ENCODE data around the gene FKBP1B.

DNA sequence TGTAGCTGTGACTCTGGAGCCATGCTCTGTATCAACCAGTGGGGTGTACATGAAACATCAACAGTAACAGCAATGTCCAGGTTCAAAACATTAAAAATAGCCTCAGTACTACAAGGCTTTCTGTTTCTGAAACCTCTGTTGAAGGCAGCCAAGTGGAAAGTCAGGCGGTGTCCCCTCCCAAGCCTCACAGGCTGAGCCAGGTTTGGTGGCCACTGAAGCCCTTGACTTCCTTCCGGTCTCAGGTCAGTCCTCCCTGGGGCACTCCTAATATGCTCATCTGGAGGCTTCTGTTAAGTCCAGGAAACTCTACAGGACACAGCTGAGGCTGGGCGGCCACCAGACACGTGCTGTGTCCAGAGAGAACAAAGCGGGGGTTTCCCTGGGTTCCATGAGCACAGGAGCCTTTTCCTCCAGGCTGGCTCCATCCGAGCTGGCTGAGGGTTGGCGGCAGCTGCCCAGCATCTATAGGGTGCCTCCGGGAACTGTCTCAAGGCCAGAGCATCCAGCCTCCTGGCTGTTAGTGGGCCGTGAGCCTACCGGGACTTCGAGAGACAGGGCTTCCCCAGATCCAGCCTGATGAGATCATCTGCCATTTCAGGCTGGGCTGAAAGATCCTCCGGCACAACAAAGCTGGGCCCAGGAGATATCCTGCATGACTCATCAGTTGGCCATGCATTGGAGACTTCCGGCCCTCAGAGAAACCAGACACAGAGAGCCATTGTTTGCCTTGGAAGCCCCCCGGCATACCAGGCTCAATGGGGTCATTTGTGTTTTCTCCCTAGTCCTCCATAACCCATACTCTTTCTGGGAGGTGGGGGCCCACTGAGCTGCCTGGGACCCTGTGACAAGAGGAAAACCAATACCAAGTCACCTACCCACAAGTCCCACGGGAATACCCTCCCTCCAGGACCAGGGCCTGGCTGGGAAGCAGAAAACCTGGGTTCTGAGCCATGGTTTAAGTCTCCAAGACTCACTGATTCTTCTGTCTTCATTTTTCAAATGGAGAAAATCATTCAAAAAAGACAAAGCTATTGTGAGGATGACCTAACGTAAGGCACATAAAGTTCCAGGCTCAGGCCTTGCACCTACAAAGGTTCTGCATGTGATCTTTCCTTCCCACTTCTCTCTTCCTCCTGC, 71.7 kb downstream of the HS1BP3 start:
- PRO-cap = no peak
- RAMPAGE, long total RNA = no peak

DNA sequence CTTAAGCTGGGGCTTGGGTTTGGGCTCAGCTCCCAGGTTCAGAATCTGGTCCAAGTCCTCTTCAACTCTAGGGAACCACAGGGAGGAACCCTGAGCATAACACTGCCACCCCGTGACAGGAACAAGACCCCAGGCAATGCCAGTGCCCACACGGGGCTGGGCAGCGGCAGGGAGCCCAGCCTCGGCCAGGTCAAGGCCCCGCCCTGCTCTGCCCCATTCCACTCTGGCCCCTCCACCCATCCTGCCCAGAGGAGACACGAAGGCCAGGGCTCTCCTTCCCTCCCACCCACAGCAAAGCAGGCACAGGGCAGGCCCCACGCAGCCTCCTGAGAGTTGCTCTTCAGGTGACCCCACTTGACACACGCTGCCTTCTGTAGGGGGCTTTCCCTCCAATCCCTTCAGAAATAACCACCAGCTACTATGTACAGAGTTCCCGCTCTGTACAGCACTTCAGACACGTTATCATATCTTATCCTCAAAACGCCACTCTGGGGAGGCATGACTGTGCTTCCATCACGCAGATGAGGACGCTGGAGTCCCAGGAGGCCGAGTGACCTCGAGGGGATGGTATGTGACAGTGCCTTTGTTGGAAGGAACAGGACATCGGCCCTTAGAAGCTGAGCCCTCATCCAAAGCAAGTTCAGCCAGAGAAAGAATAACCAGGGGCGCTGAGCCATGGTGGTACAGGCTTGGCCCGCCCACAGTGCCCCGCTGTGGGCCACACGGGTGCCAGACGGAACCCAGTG, 31.5 kb downstream of the HS1BP3 start:
- PRO-cap = no peak
- RAMPAGE, long total RNA = no peak

GRCh38 chr2:20649412-20649825, 1.5 kb downstream of the HS1BP3 start:
- PRO-cap = no peak
- RAMPAGE, long total RNA = no peak

GRCh38 chr2:20696983-20698085, 30.4 kb downstream of the GDF7 start:
- PRO-cap = no peak
- RAMPAGE, long total RNA = no peak

- PRO-cap = no peak
- RAMPAGE, long total RNA = no peak
These were observed 8.2 kb downstream of the APOB start for GRCh38 chr2:21035366-21036458.

DNA sequence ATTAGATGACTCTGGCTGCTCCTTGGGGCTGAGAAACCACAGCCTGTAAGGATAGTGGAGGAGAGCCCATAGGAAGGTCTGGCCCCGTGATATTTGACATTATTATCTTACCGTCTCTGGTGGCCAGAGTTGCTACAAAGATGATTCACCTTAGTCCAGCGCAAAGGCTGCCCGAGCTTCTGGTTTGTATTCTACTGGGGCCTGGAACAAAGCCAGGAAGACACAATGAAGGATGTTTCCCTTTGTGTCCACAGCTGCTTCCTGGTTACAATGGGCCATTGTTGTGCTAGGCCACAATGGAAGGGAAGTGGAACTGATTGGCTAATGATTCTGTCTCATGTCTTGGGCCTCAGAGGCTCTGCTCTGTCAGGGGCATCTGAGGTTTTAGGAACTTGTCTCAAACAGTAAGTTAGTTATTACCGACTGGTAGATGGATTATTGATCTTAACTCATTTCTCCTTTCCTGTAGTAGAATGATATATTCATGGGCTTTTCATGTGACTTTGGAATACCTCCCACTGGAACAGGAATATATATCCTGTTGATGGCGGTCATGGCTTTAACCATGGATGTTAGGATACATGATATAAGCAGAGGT, 132.3 kb downstream of the TDRD15 start:
- PRO-cap = no peak
- RAMPAGE, long total RNA = no peak

- PRO-cap = no peak
- RAMPAGE, long total RNA = no peak
These were observed 300.6 kb downstream of the TDRD15 start for GRCh38 chr2:21424341-21424725.

DNA sequence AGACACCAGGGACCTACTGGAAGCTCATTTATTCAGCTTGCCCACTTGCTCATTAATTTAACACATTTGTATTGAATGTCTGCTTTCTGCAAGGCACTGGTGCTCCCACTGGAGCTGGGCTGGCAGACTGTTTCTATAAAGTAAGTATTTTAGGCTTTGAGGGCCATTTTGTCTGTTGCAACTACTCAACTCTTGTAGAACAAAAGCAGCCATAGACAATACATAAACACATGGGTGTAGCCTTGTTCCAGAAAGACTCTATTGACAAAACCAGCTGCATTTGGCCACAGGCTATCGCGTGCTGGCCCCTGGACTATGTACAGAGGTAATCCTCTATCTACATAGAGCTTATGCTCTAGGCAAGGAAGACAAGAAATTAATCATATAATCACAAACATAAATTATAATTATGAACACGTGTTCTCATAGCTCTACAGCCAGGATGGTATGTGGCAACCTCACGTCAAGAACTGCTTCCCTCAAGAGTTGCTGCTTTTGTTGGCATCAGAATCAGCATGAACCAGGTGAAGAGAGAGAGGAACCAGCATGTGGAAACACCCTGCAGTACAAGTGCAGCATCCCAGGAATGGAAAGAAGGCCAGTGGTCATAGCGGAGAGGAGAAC, 73.3 kb downstream of the KLHL29 start:
- PRO-cap = no peak
- RAMPAGE, long total RNA = no peak

DNA sequence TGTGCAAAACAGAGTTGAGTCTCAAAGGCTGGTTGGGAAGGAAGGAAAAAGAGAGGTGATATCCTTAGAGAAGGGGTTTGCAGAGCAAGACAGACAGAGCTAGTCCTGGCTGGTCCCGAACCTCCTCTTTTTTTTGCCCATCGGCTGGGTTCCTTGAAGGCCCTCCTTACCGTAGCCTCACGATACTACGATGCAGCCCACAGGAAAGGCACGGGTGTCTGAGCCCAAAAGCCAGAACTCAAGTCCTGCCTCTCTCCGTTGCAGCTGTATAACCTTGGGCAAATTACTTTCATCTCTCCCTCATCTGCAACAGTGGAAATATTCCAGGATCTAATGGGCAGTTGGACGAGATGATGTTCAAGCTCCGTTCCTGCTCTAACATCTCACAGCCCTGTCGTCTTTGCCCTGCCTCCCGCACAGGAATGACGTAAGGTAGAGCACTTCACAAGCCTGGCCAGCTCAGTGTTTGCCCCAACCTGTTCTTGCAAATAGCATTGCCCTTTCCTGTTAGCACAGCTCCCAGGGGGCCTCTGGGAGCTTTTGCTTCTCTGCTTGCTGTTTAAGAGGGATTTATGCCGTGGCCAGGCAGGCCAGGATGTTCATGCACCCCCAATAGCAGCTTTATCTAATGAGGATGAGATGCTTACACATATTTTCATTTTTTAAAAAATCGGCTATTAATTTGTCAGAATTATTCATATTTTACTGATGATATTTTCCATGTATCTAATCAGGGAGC, 107.9 kb downstream of the KLHL29 start:
- PRO-cap = no peak
- RAMPAGE, long total RNA = no peak

DNA sequence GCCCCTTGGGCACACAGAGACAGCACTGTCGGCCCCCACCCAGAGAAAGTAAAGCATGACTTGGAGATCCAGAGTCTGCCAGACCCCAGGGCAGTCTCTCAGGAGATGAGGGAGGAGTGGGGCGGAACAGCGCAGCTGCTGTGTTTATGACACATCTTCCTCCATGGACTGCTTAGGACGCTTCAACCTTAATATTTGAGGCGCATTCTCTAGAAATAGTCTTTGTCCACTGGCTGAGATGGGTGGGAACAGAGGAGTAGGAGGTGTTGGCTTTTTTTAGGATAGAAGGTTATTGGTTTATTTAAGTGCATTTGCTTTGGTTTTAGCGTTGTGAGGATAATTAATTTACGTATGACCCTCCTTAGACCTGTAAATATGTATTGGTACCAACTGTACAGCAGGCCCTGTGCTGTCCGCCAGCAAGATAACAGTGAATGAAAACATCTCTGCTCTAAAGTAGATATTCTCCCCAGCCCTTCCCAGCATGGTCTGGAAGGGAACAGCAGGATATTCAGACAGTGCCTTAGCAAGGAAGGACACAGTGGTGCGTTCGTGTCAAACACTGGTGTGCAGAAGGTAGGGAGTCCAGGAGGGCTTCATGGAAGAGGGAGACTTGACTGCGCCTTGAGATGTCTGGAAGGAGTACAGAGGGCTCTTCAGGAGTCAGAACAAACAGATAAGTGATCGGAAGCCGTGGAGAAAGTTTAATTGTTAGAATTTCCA, 114.8 kb downstream of the KLHL29 start:
- PRO-cap = no peak
- RAMPAGE, long total RNA = no peak

- PRO-cap = no peak
- RAMPAGE, long total RNA = no peak
These were observed 142.0 kb downstream of the KLHL29 start for GRCh38 chr2:23526988-23527345.

DNA sequence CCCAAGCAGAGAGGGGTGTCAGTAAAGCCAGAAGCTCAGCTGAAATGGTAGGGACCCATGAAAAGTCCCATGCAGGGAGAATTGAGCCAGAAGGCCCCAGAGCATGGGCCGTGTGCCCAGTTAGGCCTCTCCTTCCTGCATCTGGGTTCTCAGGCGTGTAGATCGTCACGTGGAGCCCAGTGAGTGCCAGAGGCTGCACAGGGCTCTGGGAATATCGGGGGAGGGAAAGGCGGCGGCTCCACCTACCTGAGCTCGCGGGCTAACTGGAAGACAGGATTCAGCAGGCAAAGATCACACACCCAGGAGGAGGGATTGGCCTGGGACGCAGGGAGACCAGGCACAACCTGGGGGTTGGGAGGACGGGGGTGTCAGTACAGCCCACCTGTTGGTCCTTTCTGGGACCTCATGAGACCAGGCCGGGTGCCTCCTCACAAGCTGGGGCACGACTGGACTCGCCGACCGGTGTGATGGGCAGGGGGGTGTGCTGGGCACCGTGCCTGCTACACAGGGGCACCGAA, 256.9 kb downstream of the ATAD2B start:
- PRO-cap = no peak
- RAMPAGE, long total RNA = no peak

GRCh38 chr2:23771484-23772178, 155.3 kb downstream of the ATAD2B start:
- PRO-cap = no peak
- RAMPAGE, long total RNA = no peak

DNA sequence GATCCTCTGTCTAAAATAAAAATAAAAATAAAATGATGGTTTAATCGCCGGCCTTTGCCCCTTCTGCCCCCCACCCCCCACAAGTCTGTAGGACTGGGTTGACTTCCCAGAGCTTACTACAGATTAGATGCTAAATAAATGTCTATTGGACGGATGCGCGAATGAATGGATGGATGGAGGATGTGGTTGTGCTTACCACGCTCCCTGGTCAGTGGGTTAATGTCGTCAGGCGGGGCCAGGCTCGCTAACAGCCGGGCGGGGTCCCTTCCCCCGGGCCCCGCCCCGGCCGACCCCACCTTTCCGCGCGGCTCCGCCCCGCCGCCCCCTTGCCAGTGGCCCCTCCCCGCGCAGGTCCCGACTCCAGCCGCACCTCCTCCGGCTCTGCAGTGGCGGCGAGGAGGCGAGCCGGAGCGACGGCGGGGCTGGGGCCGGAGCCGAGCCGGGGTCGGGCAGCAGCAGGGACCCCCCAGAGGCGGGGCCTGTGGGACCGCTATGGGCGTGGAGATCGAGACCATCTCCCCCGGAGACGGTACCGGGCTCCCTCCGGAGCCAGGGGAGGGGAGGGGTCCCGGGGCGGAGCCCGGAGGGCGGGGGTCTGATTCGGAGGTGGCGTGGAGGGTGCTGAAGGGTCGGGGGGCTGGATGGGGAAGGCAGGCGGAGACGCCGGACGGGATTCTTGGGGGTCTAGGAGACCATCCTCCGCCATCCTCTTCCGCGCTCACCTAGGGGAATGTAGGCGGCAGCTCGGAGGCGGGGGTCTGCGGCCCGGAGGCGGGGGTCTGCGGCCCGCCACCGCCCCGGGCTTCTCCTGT, at the start of gene FKBP1B:
TSS of gene FKBP1B (plus strand) at position 384 of the 812 bp plus-strand sequence.
- PRO-cap = bidirectional peak, plus-strand start at position 386 of the sequence, minus-strand start at position 221 of the sequence
- RAMPAGE, long total RNA = no peak

GRCh38 chr2:24075852-24076177, 311 bp downstream of the SF3B6 start:
- PRO-cap = no peak
- RAMPAGE, long total RNA = no peak

GRCh38 chr2:24204439-24204670, 29.5 kb downstream of the FAM228A start:
- PRO-cap = no peak
- RAMPAGE, long total RNA = no peak

DNA sequence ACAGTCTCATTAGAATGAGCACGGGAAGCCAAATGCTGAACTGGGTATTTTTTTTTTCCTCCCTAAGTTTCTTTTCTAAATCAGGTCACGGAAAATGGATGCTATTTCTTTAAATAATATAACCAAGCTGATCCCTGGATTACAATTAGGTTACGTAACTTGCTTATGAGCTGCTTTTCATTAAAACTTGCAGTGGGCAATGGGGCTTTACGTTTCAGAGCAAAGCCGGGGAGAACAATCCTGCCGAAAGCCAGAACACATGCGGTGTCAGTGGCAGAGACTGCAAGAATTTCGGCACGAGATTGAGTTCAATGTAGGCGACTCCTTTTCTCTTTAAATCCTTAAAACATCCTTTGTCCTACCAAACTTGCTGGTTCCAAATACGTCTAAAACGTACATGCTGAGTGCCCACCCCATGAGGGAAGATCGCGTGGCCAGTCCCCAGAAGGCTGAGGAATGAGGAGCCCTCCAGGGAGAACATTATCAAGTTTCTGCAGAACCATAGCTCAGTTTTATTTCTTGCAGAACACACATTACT, 36.8 kb upstream of the NCOA1 start:
- PRO-cap = no peak
- RAMPAGE, long total RNA = no peak

- PRO-cap = no peak
- RAMPAGE, long total RNA = no peak
These were observed 21.3 kb downstream of the NCOA1 start for GRCh38 chr2:24512410-24512648.

DNA sequence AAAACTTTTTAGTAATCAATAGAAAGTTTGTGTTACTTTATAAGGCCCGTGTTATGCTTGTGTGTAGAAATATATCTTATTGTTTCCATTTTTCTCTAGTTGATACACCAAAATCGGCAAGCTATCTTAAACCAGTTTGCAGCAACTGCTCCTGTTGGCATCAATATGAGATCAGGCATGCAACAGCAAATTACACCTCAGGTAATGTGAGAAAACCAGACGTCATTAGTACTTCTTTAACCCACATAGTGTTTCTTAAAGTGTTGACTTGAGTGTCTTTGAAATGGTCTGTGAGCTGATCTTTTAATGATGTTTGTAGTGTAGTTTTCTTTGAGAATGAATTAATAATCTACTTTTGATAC, 53.9 kb downstream of the PTRHD1 start:
- PRO-cap = no peak
- RAMPAGE, long total RNA = no peak

DNA sequence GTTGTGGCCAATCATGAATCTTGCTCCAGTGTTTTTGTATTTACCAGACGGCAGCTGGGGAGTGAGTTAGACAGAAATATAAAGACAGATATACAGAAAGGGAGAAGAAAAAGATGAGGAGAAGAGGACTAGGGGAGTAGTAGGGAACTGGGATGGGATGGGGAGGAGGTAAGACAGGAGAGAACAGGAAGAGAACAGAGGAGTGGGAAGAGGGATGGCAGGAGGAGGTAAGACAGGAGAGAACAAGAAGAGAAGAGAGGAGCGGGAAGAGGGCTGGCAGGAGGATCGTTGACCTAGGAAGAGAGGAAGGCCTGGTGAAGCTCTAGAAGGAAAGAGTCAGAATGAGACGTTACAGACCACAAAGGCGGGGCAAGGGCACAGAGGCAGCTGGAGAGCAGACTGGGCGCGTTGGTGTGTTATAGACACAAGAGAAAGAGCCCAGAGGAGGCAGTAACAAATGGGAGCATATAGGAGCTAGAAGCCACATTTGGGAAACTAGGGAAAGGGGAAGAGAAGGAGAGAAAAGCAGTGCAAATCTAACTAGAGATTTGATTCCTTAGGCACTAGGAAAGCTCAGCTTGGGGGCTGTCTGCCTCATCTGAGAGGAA, 26.6 kb downstream of the PTRHD1 start:
- PRO-cap = no peak
- RAMPAGE, long total RNA = no peak

Measured in Karpas-422 (cell line).